Fibroblast of villous mesenchyme (primary cell): ENCODE measurements around a stretch of chr11.

DNA sequence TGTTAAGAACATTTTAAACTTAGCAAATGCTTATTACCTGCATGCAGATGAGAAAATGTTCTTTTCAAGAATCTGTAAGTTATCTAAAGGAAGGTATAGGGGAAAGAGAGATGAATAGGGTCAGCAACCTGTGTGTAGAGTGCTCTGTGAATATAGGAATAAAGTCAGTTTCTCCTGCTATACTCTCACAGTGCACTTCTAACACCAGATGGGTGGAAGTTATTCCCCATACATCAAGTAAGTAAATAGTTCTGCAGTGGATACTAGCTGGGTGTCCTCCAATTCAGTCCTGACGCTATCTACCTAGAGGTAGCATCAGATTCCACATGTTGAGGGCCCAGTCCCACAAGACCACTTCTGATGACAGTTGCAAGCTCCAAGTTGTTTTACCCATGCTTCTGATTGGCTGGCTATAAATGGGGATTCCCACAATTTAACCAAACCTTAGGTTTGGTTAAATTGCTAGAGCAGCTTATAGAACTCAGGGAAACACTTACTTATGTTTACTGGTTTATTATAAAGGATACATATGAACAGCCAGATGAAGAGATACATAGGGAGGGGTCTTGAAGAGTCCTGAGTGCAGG, 20.3 kb downstream of the API5 start:
- CAGE, long polyA plus RNA: no peak

GRCh38 chr11:43558955-43559154, 121.7 kb upstream of the HSD17B12 start:
- CAGE, long polyA plus RNA: no peak

DNA sequence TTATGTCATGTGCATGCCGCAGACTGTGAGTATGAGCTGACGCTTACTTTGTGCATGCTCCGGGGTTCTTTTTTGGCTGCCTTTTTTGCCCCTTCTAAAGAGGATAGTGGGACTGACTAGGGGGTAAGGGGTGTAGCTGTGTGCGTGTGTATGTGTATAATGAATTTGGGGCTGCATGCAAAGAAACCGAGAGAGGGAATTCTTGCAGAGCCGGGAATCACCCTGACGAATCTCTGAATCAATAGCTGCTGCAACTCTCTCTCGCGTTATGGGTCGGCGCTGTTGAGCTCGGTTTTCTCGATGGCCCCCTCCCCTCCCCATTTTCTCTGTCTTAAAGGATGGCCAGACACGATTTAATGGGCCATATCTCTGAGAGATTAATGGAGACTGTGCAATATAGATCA, 103.9 kb upstream of the HSD17B12 start:
- CAGE, long polyA plus RNA: no peak

- CAGE, long polyA plus RNA: no peak
These were observed 612 bp downstream of the HSD17B12 start for GRCh38 chr11:43681231-43681468.

DNA sequence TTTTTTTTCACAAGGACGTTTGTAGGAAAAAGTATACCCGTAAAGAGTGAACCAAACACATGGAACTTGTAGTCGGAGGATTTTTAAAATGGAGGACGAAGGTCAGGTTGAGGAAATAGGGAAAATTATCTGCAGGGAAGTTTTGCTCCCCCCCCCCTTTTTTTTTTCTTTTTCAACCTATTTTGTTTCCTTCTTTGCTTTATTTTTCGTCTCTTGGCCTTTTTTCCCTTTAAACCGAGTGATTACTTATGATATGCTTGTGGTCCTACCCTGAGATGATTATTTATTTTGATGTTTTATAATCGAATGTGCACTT, 1.1 kb downstream of the HSD17B12 start:
- CAGE, long polyA plus RNA: no peak

DNA sequence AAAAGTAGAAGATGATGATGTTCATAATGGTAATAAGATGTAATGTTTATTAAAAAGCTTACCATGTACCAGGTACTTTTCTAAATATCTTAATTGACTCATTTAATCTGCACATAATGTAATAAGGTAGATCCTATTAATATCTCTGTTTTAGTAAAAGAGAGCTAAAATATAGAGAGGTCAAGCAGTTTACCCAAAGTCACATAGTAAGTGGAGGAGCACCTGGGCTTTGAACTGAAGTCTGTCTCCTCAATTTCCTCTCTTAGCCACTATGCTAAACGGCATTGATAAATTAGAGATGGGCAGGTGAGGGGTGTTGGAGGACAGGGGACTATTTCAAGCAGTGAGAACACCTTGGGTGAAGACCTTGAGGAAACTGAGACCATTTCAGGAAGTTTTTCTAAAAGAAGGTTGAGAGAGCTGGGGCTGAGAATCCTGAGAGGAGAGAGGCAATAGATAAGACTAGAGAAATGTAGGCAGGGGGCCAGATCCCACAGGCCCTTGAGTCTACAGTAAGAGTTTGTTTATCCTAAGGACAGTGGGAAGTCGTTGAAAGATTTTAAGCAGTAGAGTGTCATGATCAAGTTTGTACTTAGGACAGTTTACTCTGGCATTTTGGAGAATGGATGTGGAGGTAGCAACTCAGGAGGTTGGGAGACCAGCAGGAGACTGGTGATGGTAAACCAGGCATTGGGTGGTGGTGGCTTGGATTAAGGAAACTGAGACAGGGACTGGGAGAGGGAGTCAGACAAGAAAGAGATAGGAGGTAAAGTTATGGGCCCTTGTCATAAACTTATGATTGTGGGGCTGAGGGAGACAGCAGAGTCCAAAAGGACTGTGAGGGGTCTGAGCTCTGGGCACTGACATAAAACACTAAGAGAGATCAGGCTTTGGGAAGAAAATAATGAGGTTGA, 17.1 kb downstream of the HSD17B12 start:
- CAGE, long polyA plus RNA: no peak

DNA sequence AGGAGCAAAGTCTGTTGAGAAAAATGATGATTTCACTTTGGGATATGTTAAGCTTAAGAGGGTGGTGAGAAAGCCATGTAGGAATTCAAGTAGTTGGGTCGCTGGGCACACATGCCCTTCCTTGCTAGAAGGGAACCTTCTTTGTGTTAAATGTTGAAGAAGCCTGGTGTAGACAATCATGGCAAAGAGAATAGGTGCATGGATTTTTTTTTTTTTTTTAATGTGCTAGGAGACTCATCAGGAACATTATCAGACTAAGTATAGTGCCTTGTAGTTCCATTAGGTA, 72.6 kb upstream of the ALKBH3 start:
- CAGE, long polyA plus RNA: no peak

- CAGE, long polyA plus RNA: no peak
These were observed 24.3 kb downstream of the ALKBH3 start for GRCh38 chr11:43904608-43905672.

DNA sequence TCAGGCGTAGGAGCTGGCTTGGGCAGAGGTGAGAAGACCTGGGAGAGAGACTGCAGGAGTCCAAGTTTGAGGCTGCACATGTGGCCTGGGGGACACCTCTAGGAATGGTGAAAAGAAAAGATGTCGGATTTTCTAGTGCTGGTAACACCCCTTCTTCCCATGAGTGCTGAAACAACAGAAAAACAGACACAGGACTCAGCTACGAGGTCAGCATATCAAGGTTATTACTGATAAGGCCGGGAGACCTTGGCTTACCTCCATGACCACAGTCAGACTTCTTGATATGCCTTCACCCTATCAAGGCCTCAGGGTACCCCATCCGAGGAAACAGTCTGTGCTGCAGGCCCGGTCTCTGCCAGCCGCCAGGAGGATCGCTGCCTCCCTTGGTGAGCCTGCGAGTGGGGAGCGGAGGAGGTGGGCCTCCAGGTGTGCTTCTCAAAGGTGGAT, 14.2 kb upstream of the C11orf96 start:
- CAGE, long polyA plus RNA: no peak

GRCh38 chr11:43933781-43934706, 8.4 kb upstream of the C11orf96 start:
- CAGE, long polyA plus RNA: no peak

GRCh38 chr11:43993259-43993728, 50.9 kb downstream of the C11orf96 start:
- CAGE, long polyA plus RNA: no peak

DNA sequence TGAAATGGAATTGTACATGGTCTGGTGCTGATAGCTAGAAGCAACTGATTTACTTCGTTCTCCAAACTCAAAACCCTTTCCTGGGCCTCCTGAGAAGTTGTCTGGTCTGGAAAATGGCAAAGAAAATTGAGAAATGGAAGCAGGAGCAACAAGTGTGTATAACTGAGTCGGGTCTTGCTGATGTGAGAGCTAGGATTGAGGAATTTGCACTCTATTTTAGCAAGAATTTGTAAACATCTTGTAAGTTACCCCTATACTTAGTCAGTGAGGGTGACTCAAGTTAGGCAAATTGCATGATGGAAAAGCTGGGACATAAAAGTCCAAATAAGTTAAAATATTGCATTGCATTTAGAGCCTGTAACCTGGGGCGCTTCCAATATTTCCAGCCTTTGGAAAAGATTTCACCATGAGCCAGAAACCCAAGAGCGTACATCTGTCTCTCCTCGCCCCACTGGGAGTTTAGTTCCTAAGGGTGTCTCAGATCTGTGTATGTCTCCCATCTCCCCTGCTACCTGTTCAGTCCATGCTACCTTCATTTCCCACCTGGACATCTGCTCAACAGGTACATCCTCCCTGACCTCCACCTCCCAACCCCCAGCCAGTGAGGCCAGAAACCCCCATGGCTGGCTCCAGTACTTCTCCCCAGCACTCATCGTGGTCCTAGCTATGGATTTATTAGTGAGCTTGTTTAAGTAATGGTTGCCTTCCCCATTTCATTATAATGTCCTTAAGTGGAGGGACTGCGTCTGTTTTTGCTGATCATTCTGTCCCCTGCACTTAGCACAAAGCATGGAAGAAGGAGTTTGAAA, 36.9 kb upstream of the ACCSL start:
- CAGE, long polyA plus RNA: no peak

- CAGE, long polyA plus RNA: no peak
These were observed 10.5 kb upstream of the ACCSL start for GRCh38 chr11:44037343-44037709.

DNA sequence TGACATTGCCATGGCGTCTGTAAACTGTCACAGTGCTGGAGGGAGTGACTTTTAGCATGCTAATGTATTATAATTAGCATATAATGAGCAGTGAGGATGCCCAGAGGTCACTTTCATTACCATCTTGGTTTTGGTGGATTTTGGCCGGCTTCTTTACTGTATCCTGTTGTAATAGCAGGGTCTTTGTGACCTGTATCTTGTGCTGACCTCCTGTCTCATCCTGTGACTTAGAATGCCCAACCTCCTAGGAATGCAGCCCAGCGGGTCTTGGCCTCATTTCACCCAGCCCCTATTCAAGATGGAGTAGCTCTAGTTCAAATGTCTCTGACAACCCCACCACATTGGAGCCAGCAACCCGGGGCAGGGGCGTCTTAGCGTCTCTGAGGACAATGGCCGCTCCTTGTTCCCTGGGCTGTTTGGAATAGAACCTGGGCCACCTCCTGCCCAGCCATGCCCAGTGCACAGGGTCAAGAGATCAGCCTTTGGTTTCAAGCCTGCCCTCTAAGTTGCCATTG, 34.8 kb upstream of the CD82 start:
- CAGE, long polyA plus RNA: no peak

- CAGE, long polyA plus RNA: no peak
These were observed 38.8 kb downstream of the CD82 start for GRCh38 chr11:44603907-44604955.

DNA sequence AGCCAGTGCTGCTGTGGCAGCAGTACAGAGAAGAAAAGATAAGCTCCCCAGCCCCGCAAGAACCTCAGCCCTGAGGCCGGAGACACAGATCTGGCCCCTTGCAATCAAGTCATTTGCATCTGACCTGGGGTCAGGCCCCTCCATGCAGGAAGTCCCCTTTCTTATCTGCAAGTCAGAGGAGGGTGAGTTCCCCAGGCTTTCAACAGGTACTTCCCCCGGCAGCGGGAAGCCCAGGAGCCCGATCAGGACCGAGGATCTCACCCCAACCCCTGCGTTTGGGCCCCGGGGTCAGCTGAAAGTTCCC, 502 bp upstream of the TSPAN18 start:
- CAGE, long polyA plus RNA: no peak

- CAGE, long polyA plus RNA: no peak
These were observed 93.2 kb downstream of the TP53I11 start for GRCh38 chr11:44857427-44857922.

DNA sequence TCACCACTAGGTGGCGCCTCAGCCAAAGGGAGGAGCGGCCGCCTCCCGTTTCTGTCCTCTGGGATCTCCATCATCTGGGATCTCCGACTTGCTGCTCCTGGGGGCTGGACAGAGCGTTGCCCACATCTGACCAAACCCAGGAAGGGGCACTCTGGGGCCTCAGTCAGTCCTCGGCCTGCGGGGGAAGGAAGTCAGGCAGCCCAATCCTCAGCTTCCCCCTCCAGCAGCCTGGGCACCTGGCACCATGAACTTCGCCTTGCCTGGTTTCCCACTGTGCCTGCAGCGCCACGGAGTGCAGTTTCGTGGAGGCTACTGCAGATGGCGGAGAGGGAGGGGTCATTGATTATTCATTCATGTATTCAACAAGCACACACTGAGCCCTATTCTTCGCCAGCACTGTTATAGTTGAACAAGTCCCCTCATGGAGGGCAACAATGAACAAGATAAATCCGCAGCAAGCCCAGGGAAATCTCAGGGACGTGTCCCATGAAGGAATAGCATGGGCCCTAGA, 23.4 kb downstream of the TP53I11 start:
- CAGE, long polyA plus RNA: no peak

DNA sequence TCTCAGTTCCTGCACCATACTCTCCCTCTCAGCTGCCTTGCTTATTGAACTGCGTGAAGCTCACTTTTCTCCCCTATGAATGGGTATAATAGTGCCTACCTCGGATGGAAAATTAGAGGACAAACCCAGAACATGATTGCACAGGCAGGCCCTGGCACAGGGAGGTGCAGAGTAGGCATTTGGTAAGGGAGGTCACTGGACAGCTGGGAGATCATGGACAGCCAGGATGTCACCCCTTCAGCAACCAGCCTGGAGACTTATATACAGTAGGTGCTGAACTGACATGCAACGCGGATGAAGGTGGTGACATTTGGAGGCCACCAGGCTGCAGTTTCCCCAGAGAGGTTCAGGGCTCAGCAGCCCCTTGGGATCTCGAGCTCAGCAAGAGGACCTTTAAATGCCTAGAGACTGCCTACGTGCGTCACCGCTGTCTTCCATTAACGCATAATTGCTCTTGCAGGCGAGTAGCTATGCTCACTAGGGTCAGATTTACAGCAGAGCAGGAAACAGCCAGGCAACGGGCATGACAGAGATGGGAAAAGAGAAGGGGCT, 78.5 kb upstream of the TP53I11 start:
- CAGE, long polyA plus RNA: no peak

GRCh38 chr11:45080059-45080615, 66.3 kb upstream of the PRDM11 start:
- CAGE, long polyA plus RNA: no peak